Tibial artery (tissue), 1 donor: ENCODE results near the genes MRPL11 and BBS1.

DNA sequence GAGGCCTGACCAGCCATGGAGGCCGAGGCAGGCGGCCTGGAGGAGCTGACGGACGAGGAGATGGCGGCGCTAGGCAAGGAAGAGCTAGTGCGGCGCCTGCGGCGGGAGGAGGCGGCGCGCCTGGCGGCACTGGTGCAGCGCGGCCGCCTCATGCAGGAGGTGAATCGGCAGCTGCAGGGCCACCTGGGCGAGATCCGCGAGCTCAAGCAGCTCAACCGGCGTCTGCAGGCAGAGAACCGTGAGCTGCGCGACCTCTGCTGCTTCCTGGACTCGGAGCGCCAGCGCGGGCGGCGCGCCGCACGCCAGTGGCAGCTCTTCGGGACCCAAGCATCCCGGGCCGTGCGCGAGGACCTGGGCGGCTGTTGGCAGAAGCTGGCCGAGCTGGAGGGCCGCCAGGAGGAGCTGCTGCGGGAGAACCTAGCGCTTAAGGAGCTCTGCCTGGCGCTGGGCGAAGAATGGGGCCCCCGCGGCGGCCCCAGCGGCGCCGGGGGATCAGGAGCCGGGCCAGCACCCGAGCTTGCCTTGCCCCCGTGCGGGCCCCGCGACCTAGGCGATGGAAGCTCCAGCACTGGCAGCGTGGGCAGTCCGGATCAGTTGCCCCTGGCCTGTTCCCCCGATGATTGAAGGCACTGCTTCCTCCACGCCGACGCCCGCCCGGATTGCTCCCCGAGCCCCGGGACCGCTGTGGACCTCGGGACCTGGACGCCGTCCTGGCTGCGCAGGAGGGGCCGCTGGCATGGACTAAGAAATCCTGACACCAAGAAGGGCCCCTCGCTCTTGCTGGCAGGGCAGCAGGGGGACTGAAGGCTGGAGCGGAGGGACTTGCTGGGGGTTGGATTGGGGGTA is 519 bp downstream of the CCDC85B start:
- PRO-cap, result bidirectional peak, plus-strand start at position 744 of the sequence, minus-strand start at position 661 of the sequence

DNA sequence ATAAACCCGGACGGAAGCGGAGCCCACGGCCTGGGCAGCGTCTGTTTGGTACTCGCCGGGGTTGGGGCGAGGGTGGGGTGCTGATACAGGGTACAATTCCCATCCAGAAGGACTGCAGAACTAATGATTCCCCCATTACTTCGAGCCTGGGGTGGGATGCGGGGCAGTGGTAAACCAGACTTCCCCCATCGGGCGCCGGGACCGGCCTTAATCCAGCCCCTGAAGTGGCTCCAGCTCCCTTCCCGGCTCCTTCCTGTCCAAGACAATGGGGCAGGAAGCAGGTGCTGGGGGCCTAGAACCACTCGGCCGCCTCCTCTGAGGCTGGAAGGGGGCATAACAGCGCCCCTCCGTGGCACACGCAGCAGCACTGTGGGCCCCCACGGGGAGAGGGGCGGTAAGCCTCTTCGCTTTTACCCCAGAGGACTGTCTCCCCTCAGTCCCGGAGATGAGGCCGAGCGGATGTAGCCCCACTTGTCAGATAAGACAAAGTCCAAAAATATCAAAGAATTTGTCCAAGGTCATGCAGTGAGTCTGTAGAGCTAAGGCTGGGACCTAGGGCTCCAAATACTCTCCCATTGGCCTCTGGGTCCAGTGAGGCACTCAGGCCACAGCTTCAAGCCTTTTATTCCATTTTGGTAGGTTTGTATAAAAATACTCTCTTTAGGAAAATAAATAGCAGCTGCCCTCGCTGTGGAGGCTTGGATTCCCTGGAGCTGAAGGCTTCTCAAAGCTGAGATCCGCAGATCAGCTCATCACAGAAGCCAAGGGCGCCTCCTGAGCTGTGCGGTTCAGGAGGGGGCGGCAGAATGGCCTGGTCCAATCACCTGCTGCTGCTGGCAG is 1.4 kb downstream of the CCDC85B start:
- PRO-cap, result unidirectional peak, minus-strand start at position 209 of the sequence; unidirectional peak, minus-strand start at position 267 of the sequence; unidirectional peak, minus-strand start at position 480 of the sequence

- PRO-cap, result no peak
Observed at GRCh38 chr11:65976004-65976791, 14.7 kb downstream of the SART1 start.

GRCh38 chr11:65982850-65983383 is 19.0 kb downstream of the EIF1AD start:
- PRO-cap, result no peak

GRCh38 chr11:66057935-66059135 is 6.2 kb downstream of the SF3B2 start:
- PRO-cap, result no peak

DNA sequence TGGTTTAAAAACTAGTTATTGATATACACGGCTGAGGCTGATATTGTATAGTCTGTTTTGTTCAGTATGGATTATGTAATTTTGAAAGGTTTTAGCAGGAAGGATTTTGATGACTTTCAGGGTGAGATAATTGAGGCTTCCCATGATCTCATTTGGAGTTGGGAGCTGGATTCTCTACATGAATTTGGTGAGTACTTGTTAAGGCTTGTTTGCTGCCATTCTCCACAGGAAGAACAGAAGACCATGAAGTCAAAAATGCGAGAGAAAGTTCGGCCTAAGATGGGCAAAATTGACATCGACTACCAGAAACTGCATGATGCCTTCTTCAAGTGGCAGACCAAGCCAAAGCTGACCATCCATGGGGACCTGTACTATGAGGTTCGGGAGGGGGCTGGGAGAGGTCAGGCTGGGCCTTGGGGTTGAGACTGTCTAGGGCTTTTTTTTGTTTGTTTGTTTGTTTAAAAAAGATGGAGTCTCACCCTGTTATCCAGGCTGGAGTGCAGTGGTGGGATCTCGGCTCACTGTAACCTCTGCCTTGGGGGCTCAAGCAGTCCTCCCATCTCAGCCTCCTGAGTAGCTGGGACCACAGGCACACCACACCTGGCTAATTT is 8.3 kb downstream of the SF3B2 start:
- PRO-cap, result no peak

DNA sequence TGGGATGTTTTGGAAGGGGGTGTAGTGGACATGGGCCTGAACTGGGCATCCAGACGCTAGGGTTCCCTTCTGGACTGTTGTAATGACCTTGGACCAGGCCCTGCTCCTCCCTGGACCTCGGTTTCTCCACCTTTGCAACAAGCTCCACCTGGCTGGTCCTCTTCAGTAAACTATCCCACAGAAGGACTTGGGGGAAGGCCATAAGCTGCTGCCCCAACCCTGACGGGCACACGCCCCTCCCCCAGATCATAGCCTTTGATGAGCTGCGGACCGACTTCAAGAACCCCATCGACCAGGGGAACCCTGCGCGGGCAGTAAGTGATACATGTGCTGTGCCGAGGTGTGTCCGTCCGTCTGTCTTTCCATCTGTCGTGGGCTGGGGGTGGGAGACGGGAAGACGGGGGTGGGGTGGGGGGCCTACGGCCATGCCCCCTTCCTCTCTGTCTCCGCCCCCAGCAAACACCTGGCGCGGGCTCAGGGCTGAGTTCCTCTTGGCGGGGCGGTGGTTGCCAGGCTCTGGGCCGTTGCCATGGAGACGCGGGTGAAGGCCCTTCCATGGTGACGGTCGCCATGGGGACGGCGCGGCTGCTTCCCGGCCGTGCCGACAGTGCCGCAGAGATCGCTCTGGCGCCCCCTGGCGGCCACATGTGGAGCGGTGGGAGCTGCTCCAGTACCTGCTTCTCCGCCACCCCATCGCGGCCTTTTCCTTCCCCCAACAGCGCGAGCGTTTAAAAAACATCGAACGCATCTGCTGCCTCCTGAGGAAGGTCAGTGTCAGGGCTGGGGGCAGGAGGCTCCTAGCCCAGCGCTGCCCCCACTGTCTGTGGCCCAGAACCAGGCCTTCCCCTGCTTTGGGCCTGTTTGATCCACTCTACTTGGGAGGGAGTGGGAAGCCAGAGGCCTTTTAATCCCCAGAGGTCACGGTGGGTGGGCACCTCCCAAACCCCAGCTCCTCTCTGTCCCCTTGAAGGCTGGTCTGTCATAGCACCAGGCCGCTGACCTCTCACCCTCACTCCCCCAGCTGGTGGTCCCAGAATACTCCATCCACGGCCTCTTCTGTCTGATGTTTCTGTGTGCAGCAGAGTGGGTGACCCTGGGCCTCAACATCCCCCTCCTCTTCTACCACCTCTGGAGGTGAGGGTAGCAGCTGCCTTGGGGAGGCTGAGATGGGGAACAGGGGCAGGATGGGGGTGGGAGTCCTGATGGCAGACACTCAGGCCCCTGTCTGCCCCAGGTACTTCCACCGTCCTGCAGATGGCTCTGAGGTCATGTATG is 4.5 kb downstream of the CNIH2 start:
- PRO-cap, result no peak

DNA sequence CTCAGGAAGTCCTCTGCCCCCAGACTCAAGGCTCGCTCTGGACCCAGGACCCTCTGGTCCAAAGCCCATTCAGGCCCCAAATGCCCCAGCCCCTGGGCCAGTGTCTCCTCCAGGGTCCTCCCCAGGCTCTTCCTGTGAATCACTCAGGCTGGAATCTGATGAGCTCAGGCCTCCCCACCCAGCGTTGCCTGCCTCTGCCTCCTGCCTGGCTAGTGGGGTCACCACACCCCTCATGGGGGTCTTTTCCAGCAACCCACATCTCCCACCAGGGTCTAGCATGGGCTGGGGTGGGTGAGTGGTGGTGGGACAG is 9.1 kb downstream of the RIN1 start:
- PRO-cap, result unidirectional peak, minus-strand start at position 134 of the sequence

- PRO-cap, result no peak
Observed at GRCh38 chr11:66346587-66347033, 819 bp downstream of the B4GAT1 start.

GRCh38 chr11:66351361-66351646 is 3.9 kb upstream of the B4GAT1 start:
- PRO-cap, result no peak

GRCh38 chr11:66437810-66438919 is at the start of gene MRPL11:
Gene MRPL11 (minus strand): TSS chr11:66438848.
- PRO-cap, result no peak

DNA sequence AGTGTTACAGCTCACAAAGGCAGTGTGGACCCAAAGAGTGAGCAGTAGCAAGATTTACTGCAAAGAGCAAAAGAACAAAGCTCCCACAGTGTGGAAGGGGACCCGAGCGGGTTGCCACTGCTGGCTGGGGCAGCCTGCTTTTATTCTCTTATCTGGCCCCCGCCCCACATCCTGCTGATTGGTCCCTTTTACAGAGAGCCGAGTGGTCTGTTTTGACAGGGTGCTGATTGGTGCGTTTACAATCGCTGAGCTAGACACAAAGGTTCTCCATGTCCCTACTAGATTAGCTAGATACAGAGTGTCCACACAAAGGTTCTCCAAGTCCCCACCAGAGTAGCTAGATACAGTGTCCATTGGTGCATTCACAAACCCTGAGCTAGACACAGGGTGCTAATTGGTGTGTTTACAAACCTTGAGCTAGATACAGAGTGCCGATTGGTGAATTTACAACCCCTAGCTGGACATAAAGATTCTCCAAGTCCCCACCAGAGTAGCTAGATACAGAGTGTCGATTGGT is 1.5 kb upstream of the MRPL11 start:
- PRO-cap, result no peak

- PRO-cap, result bidirectional peak, plus-strand start at chr11:66510635, minus-strand start at chr11:66510553
Observed at GRCh38 chr11:66510185-66511420, at the start of gene BBS1. Gene BBS1 (plus strand): TSS chr11:66510635.

DNA sequence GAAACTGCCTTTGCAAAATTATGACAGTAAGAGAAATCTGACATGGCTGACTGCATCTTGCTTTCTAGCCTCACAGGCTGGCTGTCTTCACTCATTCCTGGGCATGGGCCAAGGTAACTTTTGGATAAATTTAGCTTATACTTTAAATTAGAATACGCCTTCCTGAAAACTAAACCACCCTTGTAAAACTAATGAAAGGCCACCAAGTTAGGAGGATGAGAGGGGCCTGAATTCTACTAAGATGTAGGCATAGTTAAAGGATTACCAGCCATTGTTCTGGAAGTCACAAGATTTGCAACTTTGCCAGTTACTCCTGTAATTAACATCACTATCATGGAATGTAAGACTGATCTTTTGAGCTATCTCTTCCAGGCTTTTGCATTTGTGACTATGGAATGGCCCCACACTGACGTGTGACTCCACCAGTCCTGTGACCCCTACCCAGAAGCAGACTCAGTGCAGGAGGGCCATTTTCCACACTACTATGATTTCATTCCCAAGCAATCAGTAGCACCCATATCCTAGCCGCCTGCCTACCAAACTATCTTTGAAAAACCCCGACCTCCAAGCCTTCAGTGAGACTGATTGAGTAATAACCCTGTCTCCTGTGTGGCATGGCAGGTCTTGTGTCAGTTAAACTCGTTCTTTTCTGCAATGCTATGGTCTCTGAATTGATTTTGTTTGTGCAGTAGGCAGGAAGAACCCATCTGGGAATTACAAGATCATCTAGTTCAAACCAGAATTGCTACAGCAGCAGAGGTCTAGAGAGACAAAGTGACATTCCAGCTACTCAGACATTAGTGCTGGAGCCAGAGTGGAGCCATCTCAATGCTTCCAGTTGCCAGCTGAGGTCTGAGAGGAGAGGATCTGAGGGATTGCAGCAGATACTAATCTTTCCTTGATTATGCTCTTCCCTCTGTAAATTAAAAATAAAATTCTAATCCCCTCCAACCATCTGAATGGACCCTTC is 1.8 kb upstream of the CTSF start:
- PRO-cap, result no peak

DNA sequence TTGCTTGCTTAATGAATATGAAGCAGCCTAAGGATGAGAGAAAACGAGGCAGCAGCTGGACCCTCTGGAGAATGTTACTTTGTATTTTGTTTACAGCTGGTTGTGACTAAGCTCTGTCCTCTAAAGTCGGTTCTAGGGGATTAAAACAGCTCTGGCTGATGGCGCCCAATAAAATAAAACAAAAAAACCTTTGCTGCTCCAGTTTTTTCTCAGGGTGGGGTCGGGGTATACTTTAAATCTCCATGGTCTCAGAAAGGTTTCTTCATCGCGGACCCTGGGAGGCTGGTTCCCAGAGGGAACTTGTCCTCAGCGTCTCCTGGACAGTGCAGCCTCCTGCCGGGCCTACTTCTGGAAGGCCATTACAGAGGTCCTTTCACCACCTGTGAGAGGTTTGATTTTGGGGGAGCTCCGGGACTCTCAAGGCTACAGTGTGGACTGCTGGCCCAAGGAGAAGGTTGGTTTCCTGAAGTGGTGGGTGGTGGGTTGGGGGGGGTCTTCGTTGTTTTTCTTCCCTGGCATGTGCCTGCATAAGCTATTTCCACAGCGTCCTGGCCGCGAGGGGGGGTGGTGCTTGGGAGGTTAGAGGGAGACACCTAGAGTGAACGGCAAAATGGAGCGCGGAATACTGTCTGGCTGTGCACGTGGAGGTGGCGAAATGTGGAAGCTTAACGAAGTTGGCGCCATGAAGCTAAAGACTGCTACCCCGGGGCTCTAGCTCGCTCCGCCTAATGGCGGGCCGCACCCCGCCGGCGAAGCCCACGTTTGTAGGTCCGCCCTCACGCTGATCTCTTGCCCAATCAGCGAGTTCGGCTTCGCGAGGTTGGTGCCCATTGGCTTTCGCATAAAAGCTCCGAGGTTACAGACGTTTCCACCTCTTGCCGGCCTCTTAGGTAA is 587 bp upstream of the RBM4 start:
- PRO-cap, result bidirectional peak, plus-strand start outside the sequence, minus-strand start at position 727 of the sequence

DNA sequence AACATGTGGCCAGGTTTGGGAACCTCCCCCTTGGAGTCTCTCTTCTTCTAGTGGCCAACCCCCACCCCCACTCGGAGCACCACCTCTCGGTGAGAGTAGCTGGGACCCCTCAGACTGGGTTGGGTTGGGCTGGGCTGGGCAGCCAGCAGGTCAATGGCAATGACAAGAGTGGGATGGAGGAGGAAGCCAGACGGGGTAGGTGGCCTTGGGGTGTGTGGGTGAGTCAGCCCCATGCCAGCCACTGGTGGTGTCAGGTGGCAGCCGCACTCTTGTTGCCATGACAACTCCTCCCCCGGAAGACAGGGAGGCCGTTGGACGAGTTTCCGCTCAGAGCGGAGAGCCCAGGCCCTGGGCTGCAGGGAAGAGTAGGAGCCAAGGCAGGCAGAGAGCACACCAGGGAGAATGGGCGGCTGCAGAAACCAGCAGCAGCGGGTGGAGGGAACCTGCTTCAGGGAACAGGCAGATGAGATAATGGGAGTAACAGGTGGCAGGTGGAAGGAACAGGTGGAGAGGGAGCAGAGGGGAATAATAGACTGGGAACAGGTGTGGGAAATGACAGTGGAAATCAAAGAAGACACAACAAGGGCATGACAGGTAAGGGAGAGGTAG is 8.8 kb downstream of the SPTBN2 start:
- PRO-cap, result no peak

DNA sequence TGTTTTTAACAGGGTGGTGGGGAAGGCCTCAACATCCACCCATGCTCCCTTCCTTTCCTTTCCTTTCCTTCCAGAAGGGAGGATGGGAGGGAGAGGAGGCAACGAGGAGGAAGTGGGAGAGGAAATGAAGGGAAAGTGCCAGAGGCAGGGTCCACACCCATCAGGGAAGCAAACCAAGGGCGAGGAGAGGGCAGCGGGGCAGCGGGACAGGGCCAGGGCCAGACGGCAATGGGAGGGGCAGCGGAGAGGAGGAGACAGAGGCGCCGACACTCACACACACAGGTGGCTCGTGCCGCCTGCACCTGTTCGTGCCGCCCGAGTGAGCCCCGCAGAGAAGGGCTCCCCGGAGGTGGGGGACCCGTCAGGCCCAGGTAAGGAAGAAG is 7.6 kb downstream of the LRFN4 start:
- PRO-cap, result no peak

- PRO-cap, result no peak
Observed at GRCh38 chr11:66882756-66883593, 26.1 kb downstream of the LRFN4 start.

DNA sequence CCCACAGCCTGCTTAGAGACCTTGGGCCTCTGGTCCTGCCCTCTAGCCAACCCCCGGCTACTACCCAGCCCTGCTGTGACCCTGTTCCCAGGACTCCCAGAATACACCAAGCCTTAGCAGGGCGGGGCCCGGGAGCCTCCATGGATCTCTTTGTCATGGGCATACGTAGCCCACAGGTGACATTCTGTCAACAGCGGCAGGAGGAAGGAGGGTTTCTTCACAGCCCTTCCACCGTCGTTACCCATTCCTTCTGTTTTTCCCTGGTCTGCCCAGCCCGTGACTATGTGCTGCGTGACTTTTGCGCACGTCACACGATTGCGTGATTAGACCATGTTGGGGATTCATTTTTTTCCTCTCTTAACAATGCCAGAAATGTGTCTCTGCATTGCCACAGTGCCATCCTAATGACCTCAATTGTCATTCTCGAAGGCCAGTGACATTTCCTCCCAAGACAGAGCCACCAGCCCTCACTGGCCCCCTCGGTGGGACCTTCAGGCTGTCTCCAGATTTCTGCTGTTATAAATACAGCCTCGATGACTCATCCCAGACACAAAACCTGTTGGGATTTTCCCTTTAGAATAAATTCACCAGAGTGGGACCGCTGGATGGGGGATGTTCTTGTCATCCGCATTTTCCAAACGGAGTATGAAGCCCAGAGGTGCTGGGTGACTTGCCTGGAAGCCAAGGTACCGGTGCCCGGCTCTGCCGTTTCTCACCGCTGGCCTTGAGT is 9.1 kb downstream of the SYT12 start:
- PRO-cap, result no peak

- PRO-cap, result no peak
Observed at GRCh38 chr11:67076135-67076671, 19.6 kb downstream of the RHOD start.